ENCODE measurements around a stretch of chr12.

DNA sequence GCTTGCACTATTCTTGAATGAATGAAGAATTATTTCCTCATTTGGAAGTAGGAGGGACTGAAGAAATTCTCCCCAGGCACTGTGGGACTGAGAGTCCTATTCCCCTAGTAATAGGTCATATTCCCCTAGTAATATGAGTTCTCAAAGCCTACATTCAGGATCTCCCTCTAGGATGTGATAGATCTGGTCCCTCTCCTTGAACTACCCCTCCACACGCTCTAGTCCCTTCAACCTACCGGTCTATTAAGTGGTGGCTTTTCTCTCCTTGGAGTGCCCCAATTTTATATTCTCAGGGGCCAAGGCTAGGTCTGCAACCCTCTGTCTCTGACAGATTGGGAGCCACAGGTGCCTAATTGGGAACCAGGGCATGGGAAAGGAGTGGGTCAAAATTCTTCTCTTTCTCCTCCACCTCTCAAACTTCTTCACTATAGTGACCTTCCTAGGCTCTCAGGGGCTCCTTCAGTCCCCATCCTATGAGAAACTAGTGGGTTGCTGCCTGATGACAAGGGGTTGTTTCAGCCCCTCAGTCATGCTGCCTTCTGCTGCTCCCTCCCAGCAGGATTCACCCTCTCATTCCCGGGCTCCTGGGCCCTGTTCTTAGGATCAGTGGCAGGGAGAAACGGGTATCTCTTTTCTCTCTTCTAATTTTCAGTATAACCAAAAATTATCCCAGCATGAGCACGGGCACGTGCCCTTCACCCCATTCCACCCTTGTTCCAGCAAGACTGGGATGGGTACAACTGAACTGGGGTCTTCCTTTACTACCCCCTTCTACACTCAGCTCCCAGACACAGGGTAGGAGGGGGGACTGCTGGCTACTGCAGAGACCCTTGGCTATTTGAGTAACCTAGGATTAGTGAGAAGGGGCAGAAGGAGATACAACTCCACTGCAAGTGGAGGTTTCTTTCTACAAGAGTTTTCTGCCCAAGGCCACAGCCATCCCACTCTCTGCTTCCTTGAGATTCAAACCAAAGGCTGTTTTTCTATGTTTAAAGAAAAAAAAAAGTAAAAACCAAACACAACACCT, 5.5 kb upstream of the RPS26 start:
- RRBS = no CpG with 5 or more reads among the region's 6 CpGs

- RRBS = no CpG with 5 or more reads among the region's 12 CpGs
These were observed 753 bp downstream of the ERBB3 start for GRCh38 chr12:56080690-56081145.

GRCh38 chr12:56097093-56097397, 7.3 kb upstream of the PA2G4 start:
- RRBS = no CpG with 5 or more reads among the region's 3 CpGs

DNA sequence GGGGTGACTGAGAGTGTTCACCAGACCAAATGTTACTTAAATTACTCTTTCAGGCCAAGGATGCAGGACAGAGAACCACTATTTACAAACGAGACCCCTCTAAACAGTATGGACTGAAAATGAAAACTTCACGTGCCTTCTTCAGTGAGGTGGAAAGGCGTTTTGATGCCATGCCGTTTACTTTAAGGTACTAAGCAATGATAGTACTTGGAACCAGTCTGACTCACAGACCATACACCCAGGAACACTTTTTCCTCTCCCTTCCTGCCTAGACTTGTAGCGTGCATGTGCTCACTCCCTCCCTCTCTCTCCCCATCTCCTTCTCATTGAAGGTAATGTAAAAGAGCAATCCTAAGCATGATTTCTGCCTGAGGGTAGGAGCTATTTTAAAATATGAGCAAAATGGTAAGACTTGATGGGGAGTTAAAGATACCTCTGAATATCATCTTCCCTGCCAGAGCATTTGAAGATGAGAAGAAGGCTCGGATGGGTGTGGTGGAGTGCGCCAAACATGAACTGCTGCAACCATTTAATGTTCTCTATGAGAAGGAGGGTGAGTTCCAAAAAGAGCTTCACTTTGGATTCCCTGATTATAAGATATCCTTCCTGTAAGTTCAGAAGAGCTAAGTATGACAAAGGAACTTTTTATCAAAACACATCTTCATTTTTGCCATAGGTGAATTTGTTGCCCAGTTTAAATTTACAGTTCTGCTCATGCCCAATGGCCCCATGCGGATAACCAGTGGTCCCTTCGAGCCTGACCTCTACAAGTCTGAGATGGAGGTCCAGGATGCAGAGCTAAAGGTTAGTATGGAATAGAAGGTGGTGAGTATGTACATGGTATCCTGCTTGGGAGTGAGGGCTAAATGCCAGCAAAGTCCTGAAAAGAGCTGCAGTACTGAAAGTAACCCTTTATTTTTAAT, 5.7 kb upstream of the RPL41 start:
- RRBS = no CpG with 5 or more reads among the region's 9 CpGs

DNA sequence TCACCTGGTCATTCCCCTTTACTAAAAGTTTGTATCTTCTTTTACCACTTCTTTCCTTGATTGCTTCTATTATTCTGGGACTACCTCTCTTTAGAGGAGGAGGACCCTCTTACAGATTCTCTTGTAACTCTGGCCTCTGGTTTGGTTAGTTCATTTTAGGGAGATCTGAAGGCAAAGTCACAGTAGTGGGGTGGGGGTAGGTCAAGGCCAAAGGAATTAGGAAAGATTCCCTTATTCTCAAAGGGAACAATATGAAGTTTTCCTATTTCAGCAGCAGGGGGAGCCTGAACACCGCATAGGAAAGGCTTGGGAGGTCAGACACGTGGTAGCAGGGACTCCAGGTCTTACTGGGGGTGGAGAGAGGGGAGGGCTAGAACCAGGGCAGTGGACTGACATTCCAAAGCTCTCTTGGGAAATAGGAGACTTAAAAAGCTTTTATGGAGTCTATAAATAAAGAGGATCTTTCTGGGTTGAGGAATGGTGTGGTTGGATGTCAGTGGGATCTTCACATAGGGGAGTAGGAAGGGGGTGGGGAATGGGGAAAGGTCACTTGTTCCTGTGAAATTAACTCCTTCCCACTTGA, 1.3 kb downstream of the ZC3H10 start:
- RRBS = no CpG with 5 or more reads among the region's 2 CpGs

DNA sequence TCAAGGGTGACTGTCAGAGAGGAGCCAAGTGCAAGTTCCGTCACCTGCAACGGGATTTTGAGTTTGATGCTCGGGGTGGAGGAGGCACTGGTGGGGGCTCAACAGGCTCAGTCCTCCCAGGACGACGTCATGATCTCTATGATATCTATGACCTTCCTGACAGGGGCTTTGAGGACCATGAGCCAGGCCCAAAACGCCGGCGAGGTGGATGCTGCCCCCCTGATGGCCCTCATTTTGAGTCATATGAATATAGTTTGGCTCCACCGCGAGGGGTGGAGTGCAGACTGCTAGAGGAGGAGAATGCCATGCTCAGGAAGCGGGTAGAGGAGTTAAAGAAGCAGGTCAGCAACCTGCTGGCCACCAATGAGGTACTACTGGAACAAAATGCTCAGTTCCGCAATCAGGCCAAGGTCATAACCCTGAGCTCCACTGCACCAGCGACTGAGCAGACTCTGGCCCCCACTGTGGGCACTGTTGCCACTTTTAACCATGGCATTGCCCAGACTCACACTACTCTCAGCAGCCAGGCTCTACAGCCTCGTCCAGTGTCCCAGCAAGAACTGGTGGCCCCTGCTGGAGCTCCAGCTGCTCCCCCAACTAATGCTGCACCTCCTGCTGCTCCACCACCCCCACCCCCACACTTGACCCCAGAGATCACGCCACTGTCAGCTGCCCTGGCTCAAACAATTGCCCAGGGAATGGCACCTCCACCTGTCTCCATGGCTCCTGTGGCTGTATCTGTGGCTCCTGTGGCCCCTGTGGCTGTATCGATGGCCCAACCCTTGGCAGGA, 3.1 kb downstream of the ZC3H10 start:
- RRBS = no CpG with 5 or more reads among the region's 16 CpGs

GRCh38 chr12:56126017-56126667, 1.9 kb upstream of the ESYT1 start:
- RRBS = no CpG with 5 or more reads among the region's 5 CpGs

GRCh38 chr12:56127379-56127725, 715 bp upstream of the ESYT1 start:
- RRBS = no CpG with 5 or more reads among the region's 6 CpGs

GRCh38 chr12:56128718-56129081, 633 bp downstream of the ESYT1 start:
- RRBS = no CpG with 5 or more reads among the region's 12 CpGs

DNA sequence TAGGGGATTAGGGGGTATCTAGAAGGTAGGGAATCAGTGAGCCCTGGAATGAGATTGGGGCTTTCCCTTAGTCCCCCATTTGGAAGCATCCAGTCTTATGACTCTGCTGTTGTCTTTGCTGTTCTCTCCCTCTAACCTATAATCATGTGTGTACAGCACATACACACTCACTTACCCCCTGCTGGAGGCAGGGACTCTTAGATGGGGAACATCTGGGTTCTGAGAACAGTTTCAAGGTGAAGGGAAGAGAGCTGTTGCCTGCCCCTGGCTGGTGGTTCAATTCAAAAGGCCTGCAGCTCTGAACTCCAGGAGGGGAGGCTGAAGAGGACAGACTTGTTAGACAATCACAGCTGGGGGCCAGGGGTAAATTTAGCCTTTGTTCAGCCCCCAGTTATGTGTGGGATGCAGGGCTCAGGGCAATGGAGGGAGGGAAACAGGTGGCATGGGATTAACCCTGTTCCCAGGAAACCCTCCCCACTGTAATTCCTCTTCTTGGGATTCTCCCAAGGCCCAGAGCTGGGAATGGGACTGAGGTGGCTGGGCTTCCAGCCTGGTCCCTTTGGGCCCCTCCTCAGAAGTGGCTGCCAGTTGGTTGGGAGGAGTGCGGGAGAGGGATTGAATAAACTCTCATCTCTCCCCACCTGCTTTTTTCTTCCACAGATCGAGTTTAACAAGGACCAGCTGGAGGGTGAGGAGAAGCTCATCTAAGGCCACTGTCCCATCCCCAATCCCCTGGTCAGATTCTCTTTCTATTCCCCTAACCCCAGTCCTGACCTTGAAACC, 2.0 kb downstream of the MYL6B start:
- RRBS = no CpG with 5 or more reads among the region's 2 CpGs

- RRBS = 4% methylated on average over 4 of the region's 21 CpGs
These were observed 515 bp upstream of the RNF41 start for GRCh38 chr12:56222179-56222694.

DNA sequence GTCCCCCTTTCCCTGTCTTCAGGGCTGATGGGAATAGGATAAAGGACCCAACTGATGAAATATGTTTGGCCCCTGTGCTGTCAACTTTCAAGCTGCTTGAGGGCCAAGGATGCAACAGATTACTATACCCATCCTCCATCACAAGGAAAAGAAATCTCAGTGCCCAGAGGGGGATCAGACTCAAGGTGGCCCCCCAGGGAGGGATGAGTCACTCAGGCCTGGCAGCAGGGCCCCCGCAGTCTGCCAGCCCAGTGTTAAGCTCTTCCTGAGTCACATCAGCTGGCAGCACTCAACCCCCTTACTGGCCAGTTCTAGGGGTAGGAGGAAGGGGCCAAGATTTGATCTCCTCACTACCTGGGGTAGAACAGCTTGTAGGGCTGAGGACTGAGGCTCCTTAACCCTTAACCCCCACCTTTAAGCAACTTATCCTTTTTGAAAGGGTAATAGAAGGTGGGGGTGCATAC, 1.6 kb downstream of the ANKRD52 start:
- RRBS = no CpG with 5 or more reads among the region's 1 CpG

- RRBS = no CpG with 5 or more reads among the region's 2 CpGs
These were observed 1.9 kb upstream of the APOF start for GRCh38 chr12:56364553-56364962.

DNA sequence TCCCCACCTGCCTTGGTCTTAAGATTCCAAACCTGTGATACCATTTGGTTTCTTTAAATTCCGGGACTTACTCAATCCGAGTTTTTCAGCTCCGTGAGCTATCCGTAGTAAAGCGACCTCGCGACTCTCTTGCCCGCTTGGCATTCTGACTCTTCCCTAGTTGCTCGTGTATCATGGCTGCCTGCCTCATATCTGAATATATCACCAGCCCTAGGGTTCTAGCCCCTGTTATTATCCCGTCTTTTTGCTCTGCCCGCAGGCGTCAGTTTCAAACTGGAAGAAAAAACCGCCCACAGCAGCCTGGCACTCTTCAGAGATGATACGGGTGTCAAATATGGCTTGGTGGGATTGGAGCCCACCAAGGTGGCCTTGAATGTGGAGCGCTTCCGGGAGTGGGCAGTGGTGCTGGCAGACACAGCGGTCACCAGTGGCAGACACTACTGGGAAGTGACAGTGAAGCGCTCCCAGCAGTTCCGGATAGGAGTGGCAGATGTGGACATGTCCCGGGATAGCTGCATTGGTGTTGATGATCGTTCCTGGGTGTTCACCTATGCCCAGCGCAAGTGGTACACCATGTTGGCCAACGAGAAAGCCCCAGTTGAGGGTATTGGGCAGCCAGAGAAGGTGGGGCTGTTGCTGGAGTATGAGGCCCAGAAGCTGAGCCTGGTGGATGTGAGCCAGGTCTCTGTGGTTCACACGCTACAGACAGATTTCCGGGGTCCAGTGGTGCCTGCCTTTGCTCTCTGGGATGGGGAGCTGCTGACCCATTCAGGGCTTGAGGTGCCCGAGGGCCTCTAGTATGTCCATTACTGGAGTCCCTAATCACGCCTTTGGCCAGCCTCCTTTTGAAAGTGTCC, 630 bp downstream of the SPRYD4 start:
- RRBS = 38% methylated on average over 4 of the region's 27 CpGs

- RRBS = no CpG with 5 or more reads among the region's 14 CpGs
These were observed 8.8 kb upstream of the GLS2 start for GRCh38 chr12:56496758-56497075.

- RRBS = no CpG with 5 or more reads among the region's 12 CpGs
These were observed 26.0 kb downstream of the BAZ2A start for GRCh38 chr12:56603839-56604905.

DNA sequence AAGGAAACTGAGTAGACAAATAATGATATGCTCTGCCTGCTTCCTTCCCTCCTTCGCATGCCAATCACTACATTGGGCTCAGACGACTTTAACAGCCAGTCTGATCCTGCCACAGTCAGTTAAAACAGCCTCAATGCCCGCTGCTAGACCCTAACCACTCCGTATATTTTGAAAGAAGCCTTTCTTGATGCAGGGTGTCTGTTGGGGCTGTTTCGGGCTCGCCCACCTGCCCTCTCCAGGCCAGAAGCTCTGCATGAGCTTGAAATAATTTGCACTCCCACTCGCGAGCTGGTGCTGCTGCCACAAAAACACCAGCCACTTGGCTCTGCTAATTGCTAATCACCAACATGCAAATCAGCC, 15.6 kb downstream of the BAZ2A start:
- RRBS = no CpG with 5 or more reads among the region's 8 CpGs

DNA sequence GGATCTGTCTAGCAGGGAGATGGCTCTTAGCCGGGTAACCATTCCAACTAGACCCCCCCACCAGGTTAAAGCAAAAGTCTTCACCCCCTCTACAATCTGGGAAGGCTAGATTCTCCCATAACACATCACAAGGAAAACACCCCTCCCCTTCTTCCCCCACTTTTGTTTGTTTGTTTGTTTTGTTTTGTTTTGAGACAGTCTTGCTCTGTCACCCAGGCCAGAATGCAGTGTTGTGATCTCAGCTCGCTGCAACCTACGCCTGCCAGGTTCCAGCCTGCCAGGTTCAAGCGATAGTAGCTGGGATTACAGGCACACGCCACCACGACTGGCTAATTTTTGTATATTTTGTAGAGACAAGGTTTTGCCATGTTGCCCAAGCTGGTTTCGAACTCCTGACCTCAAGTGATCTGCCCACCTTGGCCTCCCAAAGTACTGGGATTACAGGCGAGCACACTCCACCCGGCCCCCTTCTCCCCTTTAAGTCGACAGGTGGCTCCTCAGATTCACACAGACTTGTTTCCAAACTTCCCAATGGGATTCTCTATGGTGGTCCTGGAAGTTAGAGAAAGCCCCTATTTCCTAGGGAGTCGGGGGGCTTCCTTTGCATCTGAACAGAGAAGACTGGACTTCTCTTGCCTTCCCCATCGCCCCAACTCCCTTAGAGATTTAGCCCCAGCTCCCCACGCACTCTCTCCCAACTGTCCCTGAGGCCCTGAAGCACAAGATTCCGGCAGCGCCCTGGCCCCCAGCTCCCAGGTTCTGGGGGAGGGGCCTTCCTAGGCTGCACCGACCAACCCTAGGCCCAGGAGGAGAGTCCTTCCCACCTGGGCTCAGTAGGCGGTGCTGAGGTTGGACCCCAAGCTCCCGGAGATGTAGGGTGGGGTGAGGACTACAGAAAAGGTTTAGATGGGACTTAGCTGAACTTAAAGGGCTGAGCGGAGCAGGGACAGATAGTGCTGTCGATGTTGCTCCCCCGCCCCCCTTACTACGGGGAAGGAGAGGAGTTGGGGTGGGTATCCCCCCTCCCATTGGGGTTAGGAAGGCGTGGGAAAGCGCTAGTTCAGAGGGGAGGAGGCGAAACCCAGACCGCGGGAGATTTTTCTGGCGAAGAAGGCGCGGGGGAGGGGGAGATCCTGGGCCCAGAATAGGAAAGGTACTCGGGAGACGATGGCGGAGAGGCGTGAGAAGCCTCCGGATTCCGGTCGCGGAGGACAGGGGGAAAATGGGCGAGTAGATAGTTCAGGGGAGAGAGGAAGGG, 3.9 kb upstream of the BAZ2A start:
- RRBS = 2% methylated on average over 8 of the region's 39 CpGs

DNA sequence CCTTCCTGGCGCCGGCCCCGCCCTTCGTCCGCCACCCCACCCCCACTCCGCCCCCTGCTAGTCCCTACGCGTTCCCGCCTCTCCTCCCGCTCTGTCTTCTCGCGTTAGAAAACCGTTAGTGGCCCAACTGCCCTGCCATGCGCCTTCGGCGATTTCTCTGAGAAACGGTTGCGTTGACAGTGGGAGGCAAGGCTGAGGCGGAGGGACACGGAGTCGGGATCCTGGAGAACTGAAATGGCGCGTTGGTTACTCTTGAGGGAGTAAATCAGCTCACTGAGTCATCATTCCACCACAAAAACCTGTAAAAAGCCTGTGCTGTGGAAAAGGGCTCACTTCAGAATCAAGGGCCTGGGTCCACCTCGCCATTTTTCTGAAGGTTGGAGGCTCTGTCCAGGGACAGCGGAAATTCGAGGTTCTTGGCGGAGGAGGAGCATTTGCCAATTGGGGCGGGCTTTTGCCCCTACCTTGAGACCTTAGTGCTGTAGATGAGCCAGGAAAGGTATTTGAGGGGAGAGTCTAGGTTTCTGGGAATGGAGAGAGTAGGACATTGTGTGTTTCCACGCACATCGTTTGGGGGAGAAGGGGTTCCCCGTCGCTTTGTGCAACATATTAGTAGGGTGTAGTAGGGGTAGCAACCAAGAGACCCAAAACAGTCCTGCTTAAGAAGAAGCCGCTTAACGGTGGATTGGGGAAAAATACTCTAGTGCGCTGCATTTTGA, 495 bp upstream of the PTGES3 start:
- RRBS = 1% methylated on average over 2 of the region's 35 CpGs

DNA sequence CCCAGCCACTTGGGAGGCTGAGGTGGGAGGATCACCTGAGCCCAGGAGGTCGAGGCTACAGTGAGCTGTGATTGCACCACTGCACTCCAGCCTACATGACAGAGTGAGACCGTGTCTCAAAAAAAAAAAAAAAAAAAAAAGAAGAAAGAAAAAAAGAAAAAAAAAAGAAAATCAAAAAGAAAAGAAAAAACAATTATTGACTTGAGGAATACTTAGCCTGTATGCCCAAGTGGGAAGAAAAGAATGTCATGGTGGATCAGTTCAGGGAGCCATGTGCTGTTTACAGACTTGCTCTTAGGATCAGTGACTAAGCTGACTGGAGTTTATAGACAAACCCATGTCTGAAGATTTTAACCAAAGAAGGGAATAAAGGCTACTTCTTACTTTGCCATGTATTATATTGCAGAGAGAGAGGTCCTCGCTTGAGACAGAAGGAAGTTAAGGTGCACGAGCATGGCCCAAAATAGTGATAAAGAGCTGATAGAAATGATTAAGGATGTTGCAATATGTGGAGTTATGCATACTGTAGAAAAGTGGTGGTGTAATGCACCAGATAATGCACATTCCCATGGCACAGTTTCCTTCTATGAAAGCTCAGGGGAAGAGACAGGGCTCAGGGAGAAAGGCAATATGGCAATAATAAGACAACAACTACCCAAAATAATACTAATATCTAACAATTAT, 969 bp downstream of the HSD17B6 start:
- RRBS = no CpG with 5 or more reads among the region's 4 CpGs

All from Ishikawa (cell line).